Metastatic Lung Carcinoma in the Adrenal Gland (tissue), 1 donor: ENCODE measurements around the genes SYT17, GDE1 and VPS35L.

DNA sequence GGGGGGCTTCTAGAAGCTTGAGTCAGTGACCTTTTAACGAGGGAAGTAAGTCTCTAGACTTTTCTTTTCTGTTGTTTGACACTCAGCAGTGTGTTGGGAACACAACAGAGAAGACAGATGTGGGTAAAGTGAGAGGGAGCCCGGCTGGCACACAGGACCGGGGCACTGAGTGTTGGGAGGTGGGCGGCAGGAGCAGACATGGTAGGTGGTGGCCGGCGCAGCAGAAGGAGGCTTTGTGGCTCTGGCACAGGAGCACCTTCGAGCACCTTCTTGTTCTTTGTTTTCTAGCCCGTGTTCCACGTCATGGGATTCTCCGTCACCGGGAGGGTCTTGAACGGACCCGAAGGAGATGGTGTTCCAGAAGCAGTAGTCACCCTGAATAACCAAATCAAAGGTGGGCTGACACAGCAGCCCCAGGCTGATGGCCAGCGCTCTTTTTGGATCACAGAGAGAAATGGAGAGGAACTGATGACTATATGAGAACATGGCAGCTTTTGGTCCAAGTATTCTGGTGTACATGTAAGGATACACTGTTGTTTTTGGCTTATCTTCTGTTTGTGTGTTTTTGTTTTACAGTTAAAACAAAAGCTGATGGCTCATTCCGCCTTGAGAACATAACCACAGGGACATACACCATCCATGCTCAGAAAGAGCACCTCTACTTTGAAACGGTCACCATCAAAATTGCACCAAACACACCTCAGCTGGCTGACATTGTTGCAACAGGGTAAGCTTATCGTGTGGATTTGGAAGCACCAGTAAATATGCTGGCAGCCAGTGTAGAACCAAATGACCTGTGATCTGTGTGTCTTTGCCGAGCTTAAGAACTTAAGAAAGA lies 23.3 kb downstream of the NOMO3 start:
- PRO-cap: no peak

GRCh38 chr16:17108334-17109006 lies 362.3 kb downstream of the XYLT1 start:
- PRO-cap: no peak

GRCh38 chr16:17304132-17304832 lies 166.5 kb downstream of the XYLT1 start:
- PRO-cap: no peak

GRCh38 chr16:17408747-17409378 lies 61.9 kb downstream of the XYLT1 start:
- PRO-cap: no peak

DNA sequence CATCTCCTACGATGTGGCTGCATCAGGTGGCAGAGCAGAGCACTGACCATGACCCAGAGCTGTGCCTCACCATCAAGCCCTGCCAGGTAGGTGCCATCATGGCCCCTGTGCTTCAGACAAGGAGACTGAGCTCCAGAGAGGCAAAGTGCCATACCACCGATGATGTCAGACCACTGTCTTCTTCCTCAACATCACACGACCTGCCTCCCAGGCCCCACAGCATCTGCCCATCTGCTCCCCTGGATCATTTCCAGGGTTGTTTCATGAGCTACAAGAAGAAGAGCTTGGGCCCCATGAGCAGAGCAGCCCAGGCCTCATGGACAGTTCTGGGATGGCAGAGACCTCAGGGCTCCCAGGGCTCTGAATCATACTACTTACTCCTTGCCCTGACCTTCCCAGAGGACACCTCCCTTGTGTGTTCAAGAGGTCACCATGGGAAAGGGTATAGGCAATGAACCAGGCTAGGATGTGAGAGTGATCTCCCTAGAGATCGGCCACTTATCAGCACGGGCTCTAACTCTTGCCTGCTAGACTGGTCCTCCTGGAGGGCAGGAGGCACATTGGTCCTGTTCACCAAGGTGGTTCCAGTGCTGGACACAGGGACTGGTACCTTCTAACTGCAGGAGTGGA lies 9.8 kb downstream of the XYLT1 start:
- PRO-cap: no peak

- PRO-cap: no peak
These were observed 2.8 kb downstream of the XYLT1 start for GRCh38 chr16:17467947-17468417.

GRCh38 chr16:18535290-18535791 lies 26.6 kb downstream of the NOMO2 start:
- PRO-cap: no peak

GRCh38 chr16:18570945-18571419 lies 9.1 kb upstream of the NOMO2 start:
- PRO-cap: no peak

DNA sequence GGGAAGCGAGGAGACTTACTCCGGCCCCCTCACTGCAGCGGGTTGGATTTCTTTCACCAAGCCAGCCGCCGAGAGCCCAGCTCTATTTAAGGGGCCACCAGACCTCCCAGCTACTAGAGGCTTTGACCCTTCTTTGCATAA lies 9.4 kb upstream of the NOMO2 start:
- PRO-cap: no peak

DNA sequence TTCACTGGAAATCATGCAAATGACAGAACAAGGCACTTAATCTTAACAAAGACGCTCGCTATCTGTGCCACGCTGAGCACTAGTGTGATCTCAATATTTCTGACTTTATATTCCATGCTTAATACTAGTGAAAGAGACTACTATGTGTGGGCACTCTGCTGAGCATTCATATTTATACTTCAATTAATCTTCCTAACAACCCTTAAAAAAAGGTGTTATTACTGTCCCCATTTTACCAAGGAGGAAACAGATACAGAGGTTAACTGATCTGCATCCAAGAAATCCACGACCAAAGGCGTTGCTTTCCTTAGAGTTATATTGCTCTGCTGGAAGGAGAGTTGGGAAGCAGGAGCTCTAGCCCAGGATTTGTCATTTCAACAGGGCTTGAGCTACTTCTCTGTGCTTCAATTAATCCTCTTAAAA lies 1.3 kb downstream of the ARL6IP1 start:
- PRO-cap: no peak

DNA sequence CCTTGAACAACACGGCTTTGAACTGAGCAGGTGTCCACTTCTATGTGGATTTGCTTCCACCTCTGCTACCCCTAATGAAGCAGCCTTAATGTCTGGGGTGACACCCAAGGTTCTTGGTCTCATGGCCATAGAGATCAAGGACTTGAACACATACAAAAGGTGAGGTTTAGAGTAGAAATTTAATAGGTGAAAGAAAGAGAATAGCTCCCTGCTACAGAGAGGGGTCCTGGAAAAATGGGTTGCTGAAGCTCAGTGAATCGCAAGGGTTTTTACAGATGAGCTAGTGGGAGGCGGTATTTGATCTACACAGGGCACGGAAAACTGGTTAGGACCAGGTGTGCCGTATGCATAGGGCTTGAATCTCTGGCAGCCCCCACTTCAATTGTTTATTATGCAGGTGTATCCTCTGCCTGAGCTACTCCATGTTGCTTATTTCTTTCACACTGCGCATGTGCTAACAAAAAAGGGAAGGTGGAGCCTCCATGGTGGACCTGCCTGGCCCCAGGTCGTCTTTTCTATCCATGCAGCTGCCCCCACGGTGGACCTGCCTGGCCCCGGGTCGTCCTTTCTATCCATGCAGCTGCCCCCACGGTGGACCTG lies 28.0 kb upstream of the TMC7 start:
- PRO-cap: unidirectional peak, plus-strand start at position 460 of the sequence

- PRO-cap: no peak
These were observed 25.0 kb upstream of the TMC7 start for GRCh38 chr16:18958824-18959121.

DNA sequence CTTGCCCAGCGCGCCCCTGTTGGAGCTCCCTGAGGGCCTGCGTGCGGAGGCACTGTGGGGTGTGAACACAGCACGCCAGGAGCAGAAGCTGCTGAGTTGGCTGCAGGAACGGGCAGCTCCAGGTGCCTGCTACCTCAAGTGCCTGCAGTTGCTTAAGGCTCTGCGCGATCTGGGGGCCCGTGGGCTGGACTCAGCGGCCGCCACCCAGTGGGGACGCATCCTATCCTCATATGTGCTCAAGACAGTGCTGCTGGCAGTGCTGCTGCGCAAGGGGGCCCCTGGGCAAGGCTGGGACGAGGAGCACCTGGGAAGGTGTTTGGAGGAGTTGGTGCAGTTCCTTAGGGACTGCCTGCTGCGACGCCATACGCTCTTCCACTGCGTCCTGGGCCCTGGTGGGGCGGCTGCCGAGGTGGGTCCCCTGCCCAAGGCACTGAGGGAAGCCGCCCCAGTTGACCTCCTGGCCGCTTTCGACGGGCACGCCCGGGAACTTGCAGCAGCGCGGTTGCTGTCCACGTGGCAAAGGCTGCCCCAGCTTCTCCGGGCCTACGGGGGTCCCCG lies 1.8 kb downstream of the ITPRIPL2 start:
- PRO-cap: bidirectional peak, plus-strand start at position 91 of the sequence, minus-strand start outside the sequence

DNA sequence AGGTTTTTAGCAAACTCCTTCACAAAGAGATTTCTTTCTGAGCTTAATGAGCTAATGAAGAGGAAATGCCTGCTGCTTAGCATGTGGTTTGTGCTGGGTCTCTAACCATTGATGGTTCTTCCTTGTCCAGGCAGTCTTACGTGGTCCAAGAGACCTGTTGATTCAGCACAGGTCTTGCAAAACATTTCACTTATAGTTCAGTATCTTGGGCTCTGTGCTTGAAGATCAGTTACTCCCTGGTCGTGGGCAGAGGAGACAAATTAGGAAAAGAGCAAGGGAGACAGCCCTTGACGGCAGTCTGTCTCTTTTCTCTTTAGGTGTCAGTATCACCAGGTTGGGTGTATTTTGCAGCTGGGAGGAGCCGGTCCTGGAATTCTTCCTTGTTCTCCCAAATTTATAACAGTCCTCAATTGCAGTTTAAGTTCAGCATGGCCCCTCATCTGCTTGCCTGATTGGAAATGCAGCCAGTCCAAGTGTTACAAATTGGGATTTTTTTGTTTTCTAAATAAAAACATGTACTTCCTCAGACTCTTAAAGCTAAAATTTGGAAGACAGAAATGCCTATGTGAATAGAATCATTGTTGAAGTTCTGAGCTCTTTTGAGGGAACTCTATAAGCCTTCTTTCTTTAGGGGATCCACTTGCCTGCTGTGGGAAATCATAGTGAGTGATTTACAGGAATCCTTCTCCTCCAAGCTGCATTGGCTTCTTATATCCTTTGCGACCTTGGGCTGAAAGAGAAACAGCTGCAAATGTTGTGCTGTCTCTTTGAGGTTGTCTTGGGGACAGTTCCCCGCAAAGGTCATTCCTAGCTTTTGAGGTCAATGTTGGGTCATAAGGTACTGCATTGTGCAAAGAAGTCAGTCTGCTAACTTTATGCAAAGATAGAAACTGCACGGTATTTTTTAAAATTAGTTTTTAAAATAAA lies 3.6 kb downstream of the ITPRIPL2 start:
- PRO-cap: no peak

- PRO-cap: unidirectional peak, minus-strand start at chr16:19168524
These were observed at the start of gene SYT17 for GRCh38 chr16:19167991-19168815. Gene SYT17 (plus strand): TSS chr16:19168240.

GRCh38 chr16:19383057-19383632 lies 34.5 kb upstream of the TMC5 start:
- PRO-cap: no peak

DNA sequence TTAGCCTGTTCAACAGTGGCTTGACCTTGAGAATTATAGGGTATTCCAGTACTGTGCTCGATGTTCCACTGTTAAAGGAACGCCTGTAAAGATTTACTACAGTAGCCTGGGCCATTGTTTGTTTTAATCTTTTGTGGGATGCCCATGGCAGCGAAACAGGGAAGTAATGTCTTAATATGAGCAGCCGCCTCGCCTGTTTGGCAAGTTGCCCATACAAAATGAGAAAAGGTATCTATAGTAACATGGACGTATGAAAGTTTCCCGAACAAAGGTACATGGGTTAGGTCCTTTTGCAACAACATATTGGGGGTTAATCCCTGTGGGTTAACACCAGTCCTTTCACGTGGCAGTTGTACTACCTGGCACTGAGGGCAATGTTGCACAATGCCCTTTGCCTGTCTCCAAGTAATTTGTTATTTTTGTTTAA lies 21.1 kb upstream of the TMC5 start:
- PRO-cap: no peak

GRCh38 chr16:19415352-19416070 lies 2.2 kb upstream of the TMC5 start:
- PRO-cap: no peak

- PRO-cap: unidirectional peak, minus-strand start at chr16:19521847; unidirectional peak, minus-strand start at chr16:19522098; unidirectional peak, minus-strand start at chr16:19522145
These were observed at the start of gene GDE1 for GRCh38 chr16:19521301-19522345. Gene GDE1 (minus strand): TSS chr16:19522098.

GRCh38 chr16:19555067-19555831 lies at the start of gene VPS35L:
Gene VPS35L (plus strand): TSS chr16:19555703.
- PRO-cap: bidirectional peak, plus-strand start at chr16:19555693, minus-strand start at chr16:19555303